A172 (cell line): ENCODE measurements around a stretch of chr15.

DNA sequence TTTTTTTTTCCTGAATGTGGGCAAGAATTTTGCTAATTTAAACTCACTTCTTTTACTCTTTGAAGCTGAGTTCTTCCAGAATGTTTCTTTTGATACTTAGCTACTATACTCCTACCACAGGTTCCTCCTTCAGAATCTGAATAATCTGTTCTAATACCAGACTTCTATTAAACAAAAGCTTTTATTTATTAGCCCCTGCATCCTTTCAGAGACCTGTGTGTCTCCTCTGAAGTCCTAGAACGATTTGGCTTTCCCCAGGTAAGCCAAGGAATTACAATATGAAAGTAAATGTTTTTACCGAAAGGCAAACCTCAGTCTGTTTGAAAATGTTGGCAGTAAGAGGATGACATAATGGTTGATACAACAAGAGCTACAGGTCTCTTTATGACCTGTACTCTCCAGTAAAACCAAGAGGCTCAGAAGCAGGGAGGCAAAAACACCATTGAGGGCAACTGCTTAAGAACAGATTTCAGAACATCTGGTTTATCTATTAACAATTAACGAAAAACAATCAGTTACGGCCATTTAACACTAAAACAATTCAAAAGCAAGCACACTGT lies 107.9 kb downstream of the ADAM10 start:
- RAMPAGE, long total RNA: no peak

GRCh38 chr15:58731729-58732103 lies 17.8 kb downstream of the ADAM10 start:
- RAMPAGE, long total RNA: no peak

DNA sequence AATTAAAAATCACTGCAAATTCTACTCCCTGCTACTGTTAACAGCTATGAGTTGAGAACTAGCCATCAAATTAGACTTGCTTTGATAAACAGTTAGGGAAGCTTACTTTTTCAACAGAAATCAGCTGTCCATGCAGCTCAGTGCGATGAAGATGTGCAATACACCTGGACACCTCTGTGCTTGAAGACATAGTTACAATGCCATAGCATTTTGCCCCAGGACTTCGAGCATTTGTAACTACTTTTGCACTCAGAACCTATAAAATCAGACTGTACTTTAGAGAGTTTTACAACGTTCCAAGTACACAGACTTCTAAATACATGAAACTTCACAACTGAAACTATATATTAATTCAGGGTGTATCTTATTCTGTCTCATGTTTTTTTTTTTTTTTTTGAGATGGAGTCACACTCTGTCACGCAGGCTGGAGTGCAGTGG lies 39.1 kb downstream of the SLTM start:
- RAMPAGE, long total RNA: no peak

DNA sequence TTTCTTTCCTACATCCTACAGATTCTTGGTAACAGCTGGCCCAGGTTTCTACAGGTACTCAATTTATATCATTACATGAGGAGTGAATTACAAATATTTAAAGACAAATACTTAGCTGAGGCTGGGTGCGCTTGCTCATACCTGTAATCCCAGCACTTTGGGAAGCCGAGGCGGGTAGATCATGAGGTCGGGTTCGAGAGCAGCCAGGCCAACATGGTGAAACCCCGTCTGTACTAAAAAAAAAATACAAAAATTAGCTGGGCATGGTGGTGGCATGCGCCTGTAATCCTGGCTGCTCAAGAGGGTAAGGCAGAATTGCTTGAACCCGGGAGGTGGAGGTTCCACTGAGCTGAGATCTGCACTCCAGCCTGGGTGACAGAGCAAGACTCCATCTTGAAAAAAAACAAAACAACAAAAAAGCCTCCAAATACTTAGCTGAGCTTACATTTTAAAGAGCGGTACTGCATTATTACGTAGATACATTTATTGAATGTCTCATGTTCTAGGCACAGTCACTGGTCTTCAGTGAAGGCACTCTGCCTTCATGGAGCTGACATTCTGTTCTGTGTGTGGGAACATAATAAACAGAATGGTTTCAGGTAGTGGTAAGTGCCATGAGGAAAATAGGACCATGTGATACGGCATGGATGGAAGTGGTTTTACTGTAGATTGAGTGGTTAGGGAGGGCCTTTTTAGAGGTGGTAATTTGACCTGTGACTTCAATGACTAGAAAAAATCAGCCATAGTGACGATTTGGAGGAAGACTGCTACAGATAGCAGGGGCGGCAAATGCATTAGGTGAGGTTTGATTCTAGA lies 3.6 kb downstream of the RNF111 start:
- RAMPAGE, long total RNA: no peak

- RAMPAGE, long total RNA: no peak
Measured at GRCh38 chr15:59124237-59124801, 19.4 kb downstream of the CCNB2 start.

GRCh38 chr15:59208533-59209017 lies 1.9 kb downstream of the LDHAL6B start:
- RAMPAGE, long total RNA: no peak

DNA sequence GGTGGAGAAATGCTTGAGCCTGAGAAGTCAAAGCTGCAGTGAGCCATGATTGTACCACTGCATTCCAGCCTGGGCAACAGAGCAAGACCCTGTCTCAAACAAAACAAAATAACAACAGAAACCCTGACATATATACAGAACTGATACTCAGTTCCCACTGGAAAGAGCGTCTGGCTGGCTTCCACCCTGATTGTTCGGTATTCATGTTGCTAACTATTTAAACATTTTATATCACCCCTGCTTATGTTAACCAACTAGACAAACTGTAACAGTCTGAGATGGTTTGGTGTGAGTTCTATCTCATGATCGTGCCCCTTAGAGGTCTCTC lies 78.8 kb downstream of the MYO1E start:
- RAMPAGE, long total RNA: no peak

GRCh38 chr15:59365057-59365477 lies 7.6 kb downstream of the MYO1E start:
- RAMPAGE, long total RNA: no peak

DNA sequence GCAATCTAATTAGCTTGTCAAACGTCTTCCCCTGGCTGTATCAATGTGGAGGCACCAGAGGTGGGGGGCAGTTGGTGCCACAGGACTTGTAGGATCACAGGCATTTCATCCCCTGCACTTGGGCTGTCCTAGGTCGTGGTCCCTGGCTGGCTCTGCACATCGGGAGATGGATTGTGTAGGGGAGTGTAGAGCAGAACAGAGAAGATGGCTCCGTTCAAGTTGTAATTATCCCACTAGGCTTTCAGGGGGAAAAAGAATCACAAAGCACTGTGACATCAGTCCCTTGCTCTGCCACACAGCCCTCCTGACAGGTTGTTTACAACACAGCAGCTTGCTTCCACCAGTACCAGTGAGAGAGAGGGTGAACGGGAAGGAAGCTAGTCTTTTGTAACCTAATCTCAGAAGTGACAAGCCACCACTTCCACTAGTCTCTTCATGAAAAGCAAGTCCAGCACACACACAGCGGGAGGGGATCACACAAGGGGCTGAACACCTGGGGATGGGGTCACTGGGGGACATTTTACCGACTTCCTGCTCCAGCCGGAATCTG lies 86.2 kb downstream of the FAM81A start:
- RAMPAGE, long total RNA: no peak

GRCh38 chr15:59999540-60000089 lies 4.5 kb upstream of the FOXB1 start:
- RAMPAGE, long total RNA: no peak

DNA sequence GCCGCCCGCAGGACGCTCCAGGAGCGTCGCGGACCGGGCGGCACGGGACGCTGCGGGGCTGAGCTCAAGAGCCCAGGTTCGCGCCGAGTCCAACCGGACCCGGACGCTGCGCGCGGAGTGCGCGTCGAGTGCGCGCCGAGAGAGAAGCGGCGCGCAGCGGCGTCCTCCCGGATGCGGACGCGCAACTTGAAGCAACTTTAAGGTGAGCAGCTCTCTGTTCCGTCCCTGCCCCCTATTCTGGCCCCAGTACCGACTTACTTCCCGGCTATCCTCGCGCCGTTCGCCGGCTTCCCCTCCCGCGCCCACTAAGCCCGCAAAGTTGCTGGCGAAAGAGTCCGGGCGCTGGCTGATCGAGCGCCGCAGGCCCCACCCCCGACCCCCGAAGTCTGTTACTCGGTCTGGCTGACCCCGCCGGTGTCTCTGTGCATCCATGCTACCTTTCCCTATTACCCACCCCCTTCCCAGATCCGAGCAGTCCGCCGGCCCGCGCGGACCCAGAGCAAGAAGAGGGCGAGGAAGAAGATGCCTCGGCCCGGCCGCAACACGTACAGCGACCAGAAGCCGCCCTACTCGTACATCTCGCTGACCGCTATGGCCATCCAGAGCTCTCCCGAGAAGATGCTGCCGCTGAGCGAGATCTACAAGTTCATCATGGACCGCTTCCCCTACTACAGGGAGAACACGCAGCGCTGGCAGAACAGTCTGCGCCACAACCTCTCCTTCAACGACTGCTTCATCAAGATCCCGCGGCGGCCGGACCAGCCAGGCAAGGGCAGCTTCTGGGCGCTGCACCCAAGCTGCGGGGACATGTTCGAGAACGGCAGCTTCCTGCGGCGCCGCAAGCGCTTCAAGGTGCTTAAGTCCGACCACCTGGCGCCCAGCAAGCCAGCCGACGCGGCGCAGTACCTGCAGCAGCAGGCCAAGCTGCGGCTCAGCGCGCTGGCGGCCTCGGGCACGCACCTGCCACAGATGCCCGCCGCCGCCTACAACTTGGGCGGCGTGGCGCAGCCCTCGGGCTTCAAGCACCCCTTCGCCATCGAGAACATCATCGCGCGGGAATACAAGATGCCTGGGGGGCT lies 670 bp downstream of the FOXB1 start:
- RAMPAGE, long total RNA: no peak

DNA sequence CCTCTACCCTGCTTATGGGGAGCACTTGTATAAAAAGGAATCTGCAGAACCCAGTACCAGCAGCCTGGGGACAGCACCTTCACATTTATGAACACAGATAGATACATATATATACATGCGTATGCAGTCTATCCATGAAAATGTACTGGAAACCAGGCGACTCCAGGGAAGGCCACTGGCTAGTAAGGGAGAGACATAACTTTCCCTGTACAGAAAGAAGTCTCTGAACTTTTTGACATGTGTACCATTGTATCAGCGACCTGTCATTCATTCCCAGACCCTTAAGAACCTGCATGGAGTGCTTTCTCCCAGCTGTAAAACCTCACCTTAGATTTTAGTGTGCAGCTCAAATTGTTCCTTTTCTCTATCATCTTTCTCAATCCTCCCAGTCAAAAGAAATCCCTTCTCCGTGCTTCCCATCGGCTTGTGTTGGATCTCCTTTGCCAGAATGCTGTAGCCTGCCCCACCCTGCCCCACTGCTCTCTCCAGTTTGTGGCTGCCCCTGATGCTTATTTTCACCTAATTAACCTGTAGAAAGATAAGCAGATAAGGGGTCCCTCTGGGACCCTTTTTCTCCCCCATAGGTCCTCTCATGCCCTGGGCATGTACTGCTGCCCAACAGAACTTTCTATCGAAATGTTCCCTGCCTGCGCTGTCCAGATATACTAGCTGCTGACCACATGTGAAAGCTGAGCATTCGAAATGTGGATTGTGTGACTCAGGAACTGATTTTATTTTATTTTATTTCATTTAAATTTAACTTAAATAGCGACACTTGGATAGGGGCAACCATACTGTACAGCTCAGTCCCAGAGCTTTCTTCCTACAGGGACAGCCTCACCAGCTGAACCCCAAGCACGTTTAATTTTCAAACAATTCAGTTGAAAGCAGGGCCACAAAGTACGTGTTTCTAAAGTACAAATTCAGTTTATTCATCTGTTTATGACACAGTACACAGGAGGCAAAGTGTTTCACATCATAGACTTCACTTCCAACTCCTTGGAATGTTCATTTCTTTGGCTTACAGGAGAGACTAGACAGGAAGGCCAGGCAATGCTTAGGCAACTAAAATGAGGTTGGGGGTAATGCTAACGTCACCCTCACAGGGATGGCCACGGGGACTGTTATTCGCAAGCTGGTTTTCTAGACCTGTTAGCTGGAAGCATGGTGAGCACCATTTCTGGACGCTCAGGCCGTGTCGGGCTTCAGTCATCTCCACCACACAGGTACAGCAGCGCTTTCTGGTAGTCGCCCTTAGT lies 50.9 kb downstream of the ANXA2 start:
- RAMPAGE, long total RNA: no peak

DNA sequence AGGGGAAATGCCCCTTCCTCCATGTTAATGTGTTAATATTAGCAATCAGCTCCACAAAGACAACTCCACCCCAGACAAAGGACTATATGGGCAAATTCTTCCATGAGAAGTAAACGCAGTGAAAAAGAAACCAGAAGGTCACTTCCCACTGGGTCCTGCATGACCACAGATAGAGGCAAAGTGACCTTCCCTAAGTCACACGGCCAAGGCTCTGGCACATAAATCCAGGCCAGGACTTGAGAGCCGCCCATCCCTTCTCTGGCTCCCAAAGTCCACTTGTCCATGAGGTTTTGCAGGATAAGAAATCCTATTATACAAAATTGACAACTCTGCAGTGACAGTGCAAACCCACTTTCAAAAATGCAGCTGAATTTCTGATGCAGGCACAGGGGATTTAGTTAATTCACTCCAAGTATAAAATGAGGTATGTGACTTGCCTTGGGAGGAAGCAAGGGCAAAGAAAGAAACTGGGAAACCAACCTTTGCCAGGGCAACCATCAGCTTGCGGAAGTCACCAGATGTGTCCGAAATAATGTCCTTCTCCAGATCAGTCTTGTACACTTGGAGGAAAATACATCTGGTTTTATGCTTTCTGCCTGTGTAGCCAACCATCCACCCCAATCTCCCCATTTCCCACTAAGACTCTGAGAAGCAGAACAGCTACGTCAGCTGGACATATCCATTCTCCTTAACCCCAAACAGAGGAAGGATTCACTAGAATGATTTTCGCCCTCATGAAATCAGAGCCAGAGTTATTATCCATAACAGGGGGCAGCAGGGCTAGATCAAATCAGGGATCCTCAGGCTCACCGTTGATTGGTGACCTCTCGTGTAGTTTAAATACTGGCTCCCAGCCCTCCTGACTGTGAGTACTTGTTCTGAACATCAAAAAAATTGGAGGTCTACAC lies 42.1 kb downstream of the ANXA2 start:
- RAMPAGE, long total RNA: no peak

DNA sequence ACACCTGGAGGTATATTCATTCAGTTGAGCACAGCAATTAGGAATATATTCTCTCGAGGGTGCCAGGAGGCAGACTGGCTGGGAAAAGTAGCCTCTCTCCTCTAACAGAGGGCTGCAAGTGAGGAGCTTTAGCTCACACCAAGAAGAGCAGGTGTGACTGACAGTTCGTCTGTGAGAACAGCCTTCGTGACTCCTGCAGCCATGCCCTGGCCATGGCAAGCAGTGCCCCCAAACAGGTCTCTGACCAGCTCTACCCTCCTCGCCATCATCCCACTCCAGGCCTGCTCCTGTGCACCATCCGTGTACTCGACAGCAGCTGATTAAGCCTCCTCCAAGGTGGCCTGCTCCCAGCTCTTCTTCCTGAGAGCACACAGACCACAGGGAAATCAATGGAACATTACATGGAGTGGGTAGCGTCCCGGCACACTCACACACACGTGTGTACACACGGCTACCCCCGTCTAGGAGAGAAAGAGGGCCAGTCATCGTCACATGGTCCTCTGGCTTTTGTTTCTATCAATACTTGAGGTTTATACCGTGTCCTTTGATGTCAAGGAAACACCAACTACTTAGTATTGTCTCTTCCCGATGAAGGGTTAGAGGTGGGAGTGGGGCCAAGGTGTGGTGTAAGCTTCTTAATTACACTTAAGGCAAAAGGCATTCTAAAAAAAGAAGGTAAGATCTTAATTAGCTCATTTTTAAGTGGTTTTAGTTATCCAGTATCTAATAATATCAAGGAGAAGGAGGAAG lies 21.1 kb downstream of the ANXA2 start:
- RAMPAGE, long total RNA: no peak

DNA sequence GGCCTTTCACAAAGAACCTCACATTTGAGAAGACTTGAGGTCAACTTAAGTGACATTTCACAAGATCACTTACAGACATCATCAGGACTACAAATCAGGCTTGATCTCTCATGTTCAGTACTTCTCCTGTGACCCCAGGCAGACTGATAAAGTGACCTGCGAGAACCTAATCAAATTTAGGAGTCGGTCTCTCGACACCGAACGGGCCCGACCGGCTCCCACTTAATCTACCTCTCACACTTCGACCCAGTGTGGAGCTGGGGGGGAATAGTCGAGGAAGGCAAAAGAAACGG lies 501 bp downstream of the ICE2 start:
- RAMPAGE, long total RNA: no peak

- RAMPAGE, long total RNA: no peak
Measured at GRCh38 chr15:60548035-60548417, 69.1 kb upstream of the ICE2 start.

- RAMPAGE, long total RNA: no peak
Measured at GRCh38 chr15:60576035-60576476, 97.1 kb upstream of the ICE2 start.

GRCh38 chr15:60590657-60591233 lies 111.8 kb upstream of the ICE2 start:
- RAMPAGE, long total RNA: no peak

GRCh38 chr15:60617264-60617583 lies 138.3 kb upstream of the ICE2 start:
- RAMPAGE, long total RNA: no peak

- RAMPAGE, long total RNA: no peak
Measured at GRCh38 chr15:60822908-60823653, 344.1 kb upstream of the ICE2 start.